Osteocyte (in vitro differentiated cells): ENCODE results near the gene TCTN2.

- PRO-cap: no peak
These were observed 1.5 kb downstream of the PITPNM2 start for GRCh38 chr12:123149069-123150035.

GRCh38 chr12:123150090-123150357 lies 866 bp downstream of the PITPNM2 start:
- PRO-cap: no peak

- PRO-cap: no peak
These were observed 14.3 kb upstream of the PITPNM2 start for GRCh38 chr12:123164914-123165947.

GRCh38 chr12:123268732-123269915 lies 2.5 kb downstream of the CDK2AP1 start:
- PRO-cap: bidirectional peak, plus-strand start at chr12:123269532, minus-strand start at chr12:123269531; bidirectional peak, plus-strand start at chr12:123269835, minus-strand start at chr12:123269848

GRCh38 chr12:123325962-123326548 lies 38.6 kb downstream of the SBNO1 start:
- PRO-cap: no peak

DNA sequence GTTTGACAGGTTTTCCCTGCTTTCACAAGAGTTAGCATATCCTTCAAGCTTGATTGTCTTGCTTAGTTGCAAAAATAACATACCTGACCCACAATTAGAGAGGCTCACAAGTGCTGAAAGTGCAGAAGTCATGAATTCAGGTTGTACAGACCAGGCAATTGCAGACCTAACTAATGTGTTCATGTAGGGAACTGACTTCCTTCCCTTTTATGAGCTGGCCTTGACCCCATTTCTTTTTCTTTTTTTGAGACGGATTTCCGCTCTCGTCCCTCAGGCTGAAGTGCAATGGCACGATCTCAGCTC lies 7.0 kb downstream of the KMT5A start:
- PRO-cap: no peak

GRCh38 chr12:123492319-123493182 lies 34.6 kb downstream of the SNRNP35 start:
- PRO-cap: no peak

DNA sequence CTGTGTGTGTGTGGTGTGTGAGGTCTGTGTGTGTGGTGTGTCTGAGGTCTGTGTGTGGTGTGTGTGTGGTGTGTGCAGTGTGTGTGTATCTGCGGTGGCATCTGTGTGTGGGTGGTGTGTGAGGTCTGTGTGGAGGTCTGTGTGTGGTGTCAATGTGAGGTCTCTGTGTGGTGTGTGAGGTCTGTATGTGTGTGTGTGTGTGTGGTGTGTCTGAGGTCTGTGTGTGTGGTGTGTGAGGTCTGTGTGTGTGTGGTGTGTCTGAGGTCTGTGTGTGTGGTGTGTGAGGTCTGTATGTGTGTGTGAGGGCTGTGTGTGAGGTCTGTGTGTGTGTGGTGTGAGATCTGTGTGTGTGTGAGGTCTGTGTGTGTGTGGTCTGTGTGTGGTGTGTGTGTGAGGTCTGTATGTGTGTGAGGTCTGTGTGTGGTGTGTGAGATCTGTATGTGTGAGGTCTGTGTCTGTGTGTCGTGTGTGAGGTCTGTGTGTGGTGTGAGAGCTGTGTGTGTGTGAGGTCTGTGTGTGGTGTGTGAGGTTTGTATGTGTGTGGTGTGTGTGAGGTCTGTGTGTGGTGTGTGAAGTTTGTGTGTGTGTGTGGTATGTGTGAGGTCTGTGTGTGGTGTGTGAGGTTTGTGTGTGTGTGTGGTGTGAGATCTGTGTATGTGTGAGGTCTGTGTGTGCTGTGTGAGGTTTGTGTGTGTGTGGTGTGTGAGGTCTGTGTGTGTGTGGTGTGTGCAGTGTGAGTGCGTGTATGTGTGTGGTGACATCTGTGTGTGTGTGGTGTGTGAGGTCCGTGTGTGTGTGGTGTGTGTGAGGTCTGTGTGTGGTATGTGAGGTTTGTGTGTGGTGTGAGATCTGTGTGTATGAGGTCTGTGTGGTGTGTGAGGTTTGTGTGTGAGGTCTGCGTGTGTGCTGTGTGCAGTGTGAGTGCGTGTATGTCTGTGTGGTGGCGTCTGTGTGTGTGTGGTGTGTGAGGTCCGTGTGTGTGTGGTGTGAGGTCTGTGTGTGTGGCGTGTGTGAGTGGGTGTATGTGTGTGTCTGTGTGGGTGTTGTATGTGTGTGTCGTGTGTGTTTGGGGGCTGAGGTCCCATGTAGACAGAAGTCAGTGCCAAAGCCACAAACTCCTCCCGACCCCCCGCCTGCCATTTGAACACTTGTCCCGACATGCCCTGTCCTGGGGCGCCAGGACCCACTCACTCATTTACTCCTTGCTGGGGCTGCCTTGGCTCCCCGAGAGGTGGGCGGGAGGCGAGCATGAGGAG lies 20.9 kb downstream of the RILPL1 start:
- PRO-cap: no peak

GRCh38 chr12:123531018-123531674 lies 2.4 kb downstream of the RILPL1 start:
- PRO-cap: no peak

GRCh38 chr12:123534249-123534807 lies 809 bp upstream of the RILPL1 start:
- PRO-cap: bidirectional peak, plus-strand start at chr12:123534377, minus-strand start at chr12:123534374

GRCh38 chr12:123583160-123583827 lies 1.1 kb upstream of the TMED2 start:
- PRO-cap: unidirectional peak, plus-strand start at chr12:123583454

DNA sequence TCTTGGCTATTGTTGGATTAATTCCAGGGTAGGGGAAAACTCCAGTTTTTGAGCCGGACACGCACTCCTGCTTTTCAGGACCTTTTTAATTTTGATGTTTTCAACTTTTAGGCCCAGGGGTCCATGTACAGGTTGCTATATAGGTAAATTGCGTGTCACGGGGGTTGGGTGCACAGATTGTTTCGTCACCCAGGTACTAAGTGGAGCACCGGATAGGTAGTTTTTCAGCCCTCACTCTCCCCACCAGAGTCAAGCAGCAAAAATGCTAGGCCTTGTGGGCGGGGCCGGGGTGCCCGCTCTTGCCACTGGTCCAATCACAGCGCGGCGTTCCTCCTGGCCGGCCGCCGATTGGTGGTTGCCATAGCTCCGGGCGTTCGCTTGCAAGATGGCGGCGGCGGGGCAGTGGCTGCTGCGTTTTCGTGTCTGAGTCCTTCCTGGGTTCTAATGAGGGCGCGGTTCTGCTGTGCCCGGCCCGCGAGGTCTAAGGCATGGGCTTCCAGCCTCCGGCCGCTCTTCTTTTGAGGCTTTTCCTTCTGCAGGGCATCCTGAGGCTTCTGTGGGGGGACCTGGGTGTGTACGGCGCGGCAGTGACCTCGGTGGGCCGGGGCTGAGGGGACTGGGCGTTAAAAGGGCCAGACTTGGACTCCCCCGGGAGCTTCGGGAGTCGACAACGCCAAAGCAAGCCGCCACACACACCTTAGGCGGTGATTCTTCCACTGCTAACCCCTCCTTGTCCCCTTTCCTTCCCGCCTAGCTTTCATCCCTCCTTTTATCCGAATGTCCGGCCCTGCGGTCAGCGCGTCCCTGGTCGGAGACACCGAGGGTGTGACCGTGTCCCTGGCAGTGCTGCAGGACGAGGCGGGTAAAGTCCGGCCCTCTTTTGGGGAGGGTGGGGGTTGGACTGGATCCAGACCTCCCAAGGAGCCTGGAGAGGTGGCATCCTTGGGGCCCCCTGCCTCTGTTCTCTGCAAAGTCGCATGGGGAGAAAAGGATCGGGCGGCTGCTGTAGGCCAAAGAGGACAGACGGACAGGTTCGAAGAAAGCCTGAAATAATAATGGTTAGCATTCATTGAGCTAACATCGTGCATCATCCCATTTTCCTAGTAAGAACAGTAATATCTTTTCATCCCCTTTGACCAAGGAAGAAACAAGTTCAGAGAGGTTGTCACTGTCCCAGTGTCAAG lies at the start of gene TCTN2:
TSS of gene TCTN2 (plus strand) at position 361 of the 1,184 bp plus-strand sequence.
- PRO-cap: bidirectional peak, plus-strand start at position 361 of the sequence, minus-strand start at position 263 of the sequence

DNA sequence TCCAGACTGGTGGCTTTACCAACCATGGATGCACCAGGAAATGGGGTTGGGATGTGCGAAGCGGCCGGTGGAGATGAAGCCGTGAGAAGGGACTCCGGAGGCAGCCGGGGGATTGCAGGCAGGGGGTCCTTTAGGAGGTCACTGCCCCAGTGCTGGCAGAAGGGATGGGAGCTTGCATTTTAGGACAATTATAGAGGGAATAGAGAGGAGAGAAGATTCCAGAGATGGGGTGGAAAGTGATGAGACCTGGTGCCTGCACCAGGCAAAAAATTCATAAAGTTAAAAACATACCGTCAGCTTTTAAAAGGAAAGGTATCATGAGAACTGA lies 61.1 kb downstream of the DNAH10 start:
- PRO-cap: no peak

GRCh38 chr12:123937026-123938054 lies 35.3 kb downstream of the CCDC92 start:
- PRO-cap: no peak

- PRO-cap: no peak
These were observed 16.3 kb downstream of the CCDC92 start for GRCh38 chr12:123956214-123956889.

DNA sequence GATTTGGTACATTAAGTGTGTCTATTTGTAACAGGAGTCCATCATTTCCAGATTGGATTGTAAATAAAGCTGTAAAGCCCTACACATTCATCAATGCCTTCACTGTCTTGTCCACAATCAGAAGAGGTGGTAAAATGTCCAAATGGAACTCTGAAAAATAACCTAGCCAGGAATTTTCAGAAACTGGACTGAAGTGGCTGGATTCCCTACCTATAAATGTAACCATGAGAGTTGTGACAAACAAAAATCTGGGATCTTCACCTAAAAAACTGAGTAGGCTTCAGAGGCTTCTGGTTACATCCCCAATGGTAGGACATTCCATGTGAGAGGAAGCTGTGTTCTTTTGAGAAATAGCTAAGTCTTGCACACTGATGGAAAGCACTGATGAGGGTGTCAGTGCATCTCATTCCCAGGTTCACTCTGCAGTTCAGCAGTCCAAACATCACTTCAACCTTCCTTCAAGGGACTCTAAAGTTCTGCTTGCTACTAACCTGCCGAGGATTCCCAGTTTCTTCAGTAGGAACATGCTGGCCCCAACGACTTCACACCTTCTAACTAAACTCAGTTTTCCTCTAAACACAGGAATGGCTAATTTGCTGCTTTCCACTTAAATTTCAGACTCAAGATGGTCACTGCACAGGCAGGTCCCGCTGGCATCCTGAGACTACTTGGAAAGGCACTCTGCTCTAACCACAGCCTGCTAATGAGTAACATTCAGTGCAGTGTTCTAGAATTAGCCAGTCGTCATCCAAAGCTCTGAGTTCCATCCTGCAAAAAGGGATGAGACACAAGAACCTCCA lies 6.3 kb downstream of the CCDC92 start:
- PRO-cap: no peak

GRCh38 chr12:124006446-124006958 lies 33.5 kb downstream of the ZNF664 start:
- PRO-cap: no peak

DNA sequence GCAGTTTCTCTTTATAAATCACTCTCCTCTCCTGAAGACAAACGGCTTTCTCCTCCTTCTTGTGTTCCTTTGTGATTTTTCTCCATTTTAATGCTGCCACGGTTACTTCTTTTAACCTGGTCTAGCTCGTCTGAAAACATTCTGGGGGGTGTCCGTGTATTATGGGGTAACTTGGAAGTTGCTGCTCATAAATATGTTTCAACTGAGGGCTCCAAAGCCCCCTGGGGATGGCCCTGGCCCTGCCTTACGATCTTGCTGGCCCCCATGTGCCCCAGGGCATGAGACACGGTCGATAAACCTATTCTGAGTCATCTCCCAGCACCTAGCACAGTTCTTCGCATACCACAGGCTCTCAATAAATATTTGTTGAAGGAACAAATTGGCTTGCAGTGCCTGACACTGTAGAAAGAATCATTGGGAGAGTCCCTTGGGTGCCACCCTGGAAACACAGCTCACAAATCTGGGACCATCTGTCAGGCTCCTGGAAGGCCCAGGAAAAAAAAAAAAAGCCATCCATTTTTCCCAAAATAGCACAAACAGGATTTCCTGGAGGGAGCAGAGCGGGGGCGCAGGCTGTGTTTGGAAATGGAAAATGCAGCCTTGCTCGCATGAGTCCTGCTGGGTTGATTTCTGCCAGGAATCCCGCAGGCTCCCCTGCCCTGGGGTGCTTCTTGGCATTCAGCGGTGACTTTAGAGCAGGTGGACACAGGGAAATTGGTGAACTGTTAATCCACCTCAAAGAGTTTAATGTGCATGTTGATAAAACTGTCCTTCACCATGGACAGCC lies 106.4 kb upstream of the RFLNA start:
- PRO-cap: no peak

DNA sequence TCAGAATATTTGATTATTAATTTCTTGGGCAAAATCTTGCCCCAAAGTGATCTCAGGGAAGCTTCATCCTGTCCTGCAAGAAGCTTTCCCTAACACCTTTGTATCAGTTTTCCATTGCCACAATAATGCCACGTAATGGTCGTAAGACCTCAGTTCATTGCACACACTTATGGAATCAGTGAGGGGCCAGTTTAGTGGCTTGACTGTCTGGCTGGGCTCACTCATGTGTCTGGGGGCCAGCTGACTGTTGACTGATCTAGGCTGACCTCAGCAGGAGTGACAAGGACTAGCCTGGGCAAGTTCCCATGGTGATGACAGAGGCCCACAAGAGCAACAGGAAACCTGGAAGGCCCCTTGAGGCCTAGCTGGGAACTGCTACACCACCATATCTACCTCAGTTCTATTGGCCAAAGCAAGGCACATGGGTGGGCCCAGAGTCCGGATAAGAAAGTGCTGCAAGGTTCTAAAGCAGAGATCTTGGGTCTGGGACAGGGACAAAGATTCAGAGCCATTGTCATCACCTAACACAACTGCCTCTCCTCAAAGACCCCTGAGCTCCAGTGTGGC lies 21.3 kb upstream of the RFLNA start:
- PRO-cap: no peak

DNA sequence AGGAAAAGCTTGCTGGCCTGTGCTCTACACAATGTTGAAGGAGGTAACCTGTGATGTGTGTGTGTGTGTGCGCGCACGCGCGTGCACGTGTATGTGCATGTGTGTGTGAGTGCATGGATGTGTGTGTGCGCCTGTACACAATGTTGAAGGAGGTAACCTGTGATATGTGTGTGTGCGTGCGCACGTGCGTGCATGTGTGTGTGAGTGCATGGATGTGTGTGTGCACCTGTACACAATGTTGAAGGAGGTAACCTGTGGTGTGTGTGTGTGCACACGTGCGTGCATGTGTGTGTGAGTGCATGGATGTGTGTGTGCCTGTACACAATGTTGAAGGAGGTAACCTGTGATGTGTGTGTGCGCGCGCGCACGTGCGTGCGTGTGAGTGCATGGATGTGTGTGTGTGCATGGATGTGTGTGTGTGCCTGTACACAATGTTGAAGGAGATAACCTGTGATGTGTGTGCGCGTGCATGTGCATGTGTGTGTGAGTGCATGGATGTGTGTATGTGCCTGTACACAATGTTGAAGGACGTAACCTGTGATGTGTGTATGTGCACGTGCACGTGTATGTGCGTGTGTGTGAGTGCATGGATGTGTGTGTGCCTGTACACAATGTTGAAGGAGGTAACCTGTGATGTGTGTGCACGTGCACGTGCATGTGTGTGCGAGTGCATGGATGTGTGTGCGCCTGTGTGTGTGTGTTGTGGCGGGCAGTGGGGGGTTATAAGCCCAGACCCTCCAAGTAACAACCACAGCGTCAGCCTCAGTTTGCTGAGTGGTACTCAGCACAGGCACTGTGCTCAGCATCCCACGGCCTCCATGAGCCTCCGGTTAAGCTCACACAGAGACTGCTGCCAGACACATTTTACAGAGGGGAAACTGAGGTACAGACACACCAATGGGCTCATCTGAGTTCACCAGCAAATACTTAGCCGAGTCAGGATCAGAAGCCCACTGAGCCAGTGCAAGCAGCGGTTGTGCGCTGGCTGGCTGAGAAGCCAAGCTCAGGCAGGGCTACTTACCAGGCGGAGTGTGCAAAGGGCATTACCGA lies 63.2 kb downstream of the RFLNA start:
- PRO-cap: no peak